Jejunum (tissue), 1 donor: ENCODE results near the gene DQX1.

GRCh38 chr2:74462426-74463009, 2.7 kb downstream of the MOGS start:
- PRO-cap, result no peak

DNA sequence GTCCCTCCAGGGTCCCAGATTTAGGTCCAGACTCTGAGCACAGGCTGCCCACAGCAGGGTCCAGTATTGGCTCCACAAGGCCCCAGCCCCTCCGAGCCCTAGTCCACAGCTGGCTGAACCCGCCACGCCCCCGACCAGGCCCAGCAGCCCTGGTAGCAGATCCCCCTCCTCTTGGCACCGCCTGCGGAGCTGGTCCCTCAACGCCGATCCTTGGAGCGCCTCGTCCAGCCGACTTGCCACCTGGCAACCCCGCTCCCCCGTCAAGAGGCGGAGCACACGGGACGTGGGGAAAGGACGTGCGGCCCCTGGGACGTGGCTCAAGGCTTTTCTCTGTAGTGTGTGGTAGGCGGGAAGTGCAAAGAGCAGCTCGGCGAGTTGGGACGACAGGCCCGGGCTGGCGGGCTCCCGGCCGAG, 931 bp downstream of the CCDC142 start:
- PRO-cap, result unidirectional peak, plus-strand start at position 367 of the sequence

- PRO-cap, result unidirectional peak, minus-strand start at chr2:74526211
Measured at GRCh38 chr2:74525983-74526772, at the start of gene DQX1. DQX1 (minus strand) TSS chr2:74526231.

DNA sequence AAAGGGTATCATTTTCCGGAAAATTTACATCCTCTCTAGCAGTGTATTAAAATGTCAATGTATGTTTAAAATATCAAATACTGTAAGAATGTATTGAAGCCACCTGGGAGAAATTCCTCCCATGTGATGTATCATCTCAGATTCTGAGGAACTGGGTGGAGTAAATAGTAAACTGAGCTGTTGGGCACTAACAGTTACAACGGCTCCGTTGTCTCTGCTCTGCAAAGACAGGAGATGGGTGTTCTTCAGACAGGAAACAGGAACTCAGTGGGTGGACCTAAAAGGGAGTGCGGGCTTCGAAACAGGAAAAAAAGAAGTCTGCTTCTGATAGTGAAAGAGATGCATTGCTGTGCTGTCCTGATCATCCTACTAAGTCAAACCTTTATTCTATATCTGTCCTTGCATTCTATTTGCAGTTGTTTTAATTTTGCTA, 19.3 kb downstream of the DOK1 start:
- PRO-cap, result no peak

DNA sequence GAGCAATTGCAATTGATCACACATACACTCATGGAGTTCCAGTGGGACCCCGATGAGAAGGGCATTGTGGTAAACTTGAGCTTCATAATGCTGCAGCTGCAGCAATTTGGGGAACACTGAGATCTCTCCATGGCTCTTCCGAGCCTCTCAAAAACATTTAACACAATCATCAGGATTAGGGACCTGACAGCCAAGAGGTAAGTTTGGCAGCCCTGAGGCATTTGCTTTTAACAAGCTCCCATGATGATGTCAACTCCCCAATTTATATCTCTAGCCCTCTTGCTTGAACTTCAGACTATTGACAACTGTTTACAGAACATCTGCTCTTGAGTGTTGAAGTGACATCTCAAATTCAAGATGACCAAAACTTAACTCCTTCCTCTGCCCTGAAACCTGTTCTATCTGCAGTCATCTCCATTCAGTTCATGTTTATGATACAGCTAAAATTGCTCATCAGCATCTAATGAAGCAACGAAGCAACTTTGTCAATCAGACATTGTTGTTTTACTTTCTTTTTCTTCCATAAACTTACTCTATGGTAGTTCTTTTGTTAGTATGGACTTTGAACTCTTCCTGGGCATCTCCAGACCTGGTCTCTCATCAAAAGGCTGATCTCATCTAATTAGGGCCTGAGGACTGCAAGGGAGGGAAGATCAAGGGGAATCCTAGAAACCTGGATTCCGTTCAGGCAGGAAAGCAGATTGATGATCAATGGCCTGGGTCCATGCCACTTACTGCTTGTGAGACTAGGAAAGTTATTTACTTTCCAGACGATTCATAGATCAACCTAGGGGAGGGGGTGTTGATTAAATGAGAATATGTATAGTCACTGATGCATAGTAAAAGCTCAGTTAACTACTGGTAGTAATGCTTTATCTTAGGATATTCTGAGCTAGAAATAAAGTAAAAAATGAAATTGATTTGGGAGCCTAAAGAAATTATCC, 48.2 kb downstream of the SEMA4F start:
- PRO-cap, result no peak

GRCh38 chr2:74917662-74918215, 40.7 kb upstream of the POLE4 start:
- PRO-cap, result no peak

DNA sequence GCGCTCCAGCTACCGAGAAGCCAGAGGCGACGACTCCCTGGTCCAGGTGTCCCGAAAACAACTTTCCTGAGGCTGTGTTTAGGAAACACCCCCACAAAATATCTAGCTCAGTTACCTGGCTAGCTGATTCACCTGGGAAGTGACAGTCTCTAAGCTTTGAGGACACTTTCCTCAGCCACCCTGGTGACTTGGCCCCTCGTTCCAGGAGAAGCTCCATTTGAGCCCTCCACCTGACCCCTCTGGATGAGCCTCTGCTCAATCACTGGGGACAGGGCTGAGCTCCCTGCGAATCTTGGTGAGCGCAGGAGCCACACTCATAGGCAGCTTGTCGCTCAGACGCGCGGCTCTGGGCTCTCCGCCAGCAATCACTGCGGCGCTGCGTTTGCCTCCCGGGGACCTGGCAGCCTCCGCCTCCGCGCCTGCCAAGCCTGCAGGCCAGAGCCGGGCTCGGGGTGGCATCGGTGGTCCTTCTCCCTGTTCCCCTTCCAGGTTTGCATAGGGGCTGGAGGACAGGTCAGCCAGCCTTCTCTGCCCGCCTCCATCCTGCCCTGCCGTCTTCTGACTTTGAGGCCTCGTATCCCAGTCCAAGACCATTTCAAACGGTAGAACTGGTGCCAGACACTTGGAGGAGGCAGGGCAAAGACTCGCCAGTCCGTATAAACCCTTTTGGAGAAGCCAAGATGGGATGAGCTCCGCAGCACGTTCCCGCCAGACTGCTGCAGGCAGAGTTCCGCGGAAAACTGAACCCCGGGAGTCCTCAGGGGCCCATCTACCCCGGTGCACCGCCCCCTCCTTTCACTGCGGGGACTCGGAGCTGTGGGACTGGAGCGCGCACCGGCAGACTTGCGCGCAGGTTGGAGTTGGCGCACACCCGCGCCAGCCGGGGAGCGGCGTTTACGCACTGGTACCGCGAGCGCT, 912 bp upstream of the TACR1 start:
- PRO-cap, result no peak

DNA sequence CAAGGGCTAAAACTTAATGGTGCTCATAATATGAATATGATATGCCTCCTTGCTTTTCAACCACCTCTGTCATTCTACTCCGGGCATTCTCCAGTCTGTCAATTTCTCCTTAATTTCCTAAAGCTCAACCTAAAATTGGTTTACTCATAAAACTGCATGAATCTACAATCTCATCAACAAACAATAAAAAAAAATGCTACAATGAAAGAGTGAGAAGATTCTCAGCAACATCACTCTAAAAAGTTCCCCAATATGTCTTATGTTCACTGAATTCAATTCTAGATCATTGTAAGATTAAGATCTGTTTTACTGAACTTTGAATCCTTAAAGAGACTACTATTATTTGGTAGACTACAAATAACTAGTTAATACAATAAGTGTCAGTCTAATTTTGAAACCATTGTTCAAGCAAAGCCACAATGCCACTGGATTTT, 31.4 kb downstream of the GCFC2 start:
- PRO-cap, result no peak

DNA sequence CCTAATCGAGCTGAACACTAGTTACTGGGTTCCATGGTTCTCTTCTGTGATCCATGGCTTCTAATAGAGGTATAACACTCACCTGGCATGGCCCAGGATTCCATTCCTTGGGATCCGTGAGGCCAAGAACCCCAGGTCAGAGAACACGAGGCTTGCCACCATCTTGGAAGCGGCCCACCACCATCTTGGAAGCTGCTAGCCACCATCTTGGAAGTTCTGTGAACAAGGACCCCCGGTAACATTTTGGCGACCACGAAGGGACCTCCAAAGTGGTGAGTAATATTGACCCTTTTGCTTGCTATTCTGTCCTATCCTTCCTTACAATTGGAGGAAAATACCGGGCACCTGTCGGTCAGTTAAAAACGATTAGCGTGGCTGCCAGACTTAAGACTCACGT, 161.5 kb upstream of the GCFC2 start:
- PRO-cap, result no peak

DNA sequence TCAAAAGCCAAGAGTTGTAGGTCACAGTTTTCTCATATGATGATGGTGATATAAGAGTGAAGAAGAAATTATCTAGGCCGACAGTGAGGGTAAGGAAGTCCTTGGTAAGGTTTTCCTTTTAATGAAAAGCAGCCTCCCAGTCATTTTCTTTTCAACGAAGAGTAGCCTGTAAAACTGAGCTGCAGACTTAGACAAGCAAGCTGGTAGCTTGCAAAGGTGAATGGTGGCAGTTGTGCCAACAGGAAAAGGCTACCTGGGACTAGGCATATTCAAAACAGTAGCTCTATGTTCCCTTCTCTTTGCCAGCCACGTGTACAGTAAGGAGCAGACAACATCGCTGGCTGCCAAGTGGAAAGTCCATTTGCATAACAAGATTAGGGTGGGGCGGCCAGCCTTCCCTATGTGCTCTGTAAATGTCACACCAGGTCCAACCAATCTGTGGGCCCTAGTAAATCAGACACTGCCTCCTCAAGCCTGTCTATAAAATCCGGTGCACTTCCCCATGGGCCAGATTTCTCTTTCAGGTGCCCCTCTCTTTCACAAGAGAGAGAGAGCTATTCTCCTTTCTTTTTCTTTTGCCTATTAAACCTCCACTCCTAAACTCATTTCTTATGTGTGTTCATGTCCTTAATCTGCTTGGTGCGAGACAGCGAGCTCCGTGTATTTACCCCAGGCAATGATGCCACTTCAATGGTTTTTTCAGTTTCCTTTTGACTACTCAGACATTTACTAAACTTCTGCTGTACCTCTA, 297.3 kb upstream of the GCFC2 start:
- PRO-cap, result unidirectional peak, plus-strand start at position 510 of the sequence

GRCh38 chr2:79482225-79482717, 30.6 kb upstream of the CTNNA2 start:
- PRO-cap, result unidirectional peak, plus-strand start at chr2:79482434

- PRO-cap, result no peak
Measured at GRCh38 chr2:79832265-79833072, 319.6 kb downstream of the CTNNA2 start.

DNA sequence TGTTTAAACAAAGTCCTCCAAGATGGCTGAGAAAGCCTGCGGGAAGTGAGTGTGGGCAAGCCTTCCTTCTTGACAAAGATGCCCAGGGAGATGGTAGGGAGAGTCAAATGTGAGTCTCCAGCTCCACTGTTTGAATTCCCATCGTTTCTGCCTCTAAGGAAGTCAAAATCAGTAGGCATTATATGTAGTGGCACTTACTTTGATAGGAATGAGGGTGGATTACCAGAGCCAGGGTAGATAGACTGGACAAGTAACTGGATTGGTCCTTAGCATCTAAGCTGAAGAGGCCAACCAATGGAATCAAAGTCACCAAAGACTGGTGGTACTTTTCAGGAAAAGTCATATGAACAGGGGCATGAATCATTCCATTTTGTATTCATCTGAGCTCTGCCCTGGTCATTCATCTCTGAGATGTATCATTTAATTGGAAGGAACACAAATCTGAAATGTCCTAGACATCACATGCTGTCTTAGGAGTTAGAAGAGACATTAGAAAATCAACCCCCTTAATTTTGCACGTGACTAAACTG, 1.3 kb upstream of the LRRTM1 start:
- PRO-cap, result no peak

GRCh38 chr2:81481127-81481874, 1176.7 kb upstream of the LRRTM1 start:
- PRO-cap, result no peak

GRCh38 chr2:83370338-83370854, 1088.7 kb downstream of the SUCLG1 start:
- PRO-cap, result no peak

GRCh38 chr2:84527190-84527659, 10.9 kb downstream of the DNAH6 start:
- PRO-cap, result no peak

GRCh38 chr2:84919821-84920750, 14.6 kb downstream of the TMSB10 start:
- PRO-cap, result no peak

DNA sequence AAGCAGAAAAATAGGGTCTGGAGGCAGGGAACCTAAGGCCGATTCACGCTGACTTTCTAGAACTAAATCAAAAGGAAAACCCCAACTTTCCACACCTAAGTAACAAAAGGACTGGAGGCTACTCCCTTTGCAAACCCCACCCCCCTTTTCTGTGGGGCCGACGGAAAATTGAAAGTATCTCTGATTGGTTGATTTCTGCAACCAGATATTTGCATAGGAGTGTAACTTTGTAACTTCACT, 19.2 kb downstream of the TMSB10 start:
- PRO-cap, result unidirectional peak, minus-strand start at position 151 of the sequence

DNA sequence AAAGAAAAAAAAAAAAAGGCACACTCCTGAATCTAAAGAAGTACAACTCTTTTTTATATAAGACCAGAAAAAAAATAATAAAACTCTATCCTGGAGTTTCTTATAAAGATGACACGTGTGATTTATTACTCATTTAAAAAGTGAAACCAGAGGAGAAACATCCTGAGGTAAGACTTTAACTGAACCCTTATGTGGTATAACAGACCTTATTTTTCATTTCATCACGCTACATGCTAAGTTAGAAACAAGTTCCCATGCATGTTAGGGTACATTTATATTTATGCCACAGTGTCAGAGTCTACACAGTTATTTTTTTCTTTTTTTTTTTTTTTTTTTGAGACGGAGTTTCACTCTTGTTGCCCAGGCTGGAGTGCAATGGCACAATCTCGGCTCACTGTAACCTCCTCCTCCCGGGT, 32.4 kb upstream of the KCMF1 start:
- PRO-cap, result no peak

DNA sequence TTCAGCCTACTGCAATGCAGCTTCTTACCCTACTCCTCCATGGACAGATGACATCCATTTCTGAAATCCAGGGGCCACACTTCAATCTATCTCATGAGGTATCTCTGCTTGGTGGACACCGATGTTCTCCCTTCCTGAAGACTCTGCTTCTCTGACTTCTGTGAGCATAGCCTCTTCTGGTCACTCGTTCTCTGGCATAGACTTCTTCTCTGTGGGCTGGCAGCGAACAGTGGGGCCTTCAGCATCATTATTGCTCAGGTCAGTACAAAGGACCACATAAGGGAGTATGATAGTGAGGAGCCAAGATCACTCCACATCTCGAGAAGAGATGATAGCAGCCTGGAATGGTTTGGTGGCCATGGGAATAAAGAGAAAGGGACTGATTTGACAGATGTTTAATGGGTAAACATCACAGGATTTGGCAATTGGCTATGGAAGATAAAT, 8.1 kb upstream of the KCMF1 start:
- PRO-cap, result no peak